Vermiform appendix (tissue), 1 donor: ENCODE results near the gene ITGB2.

DNA sequence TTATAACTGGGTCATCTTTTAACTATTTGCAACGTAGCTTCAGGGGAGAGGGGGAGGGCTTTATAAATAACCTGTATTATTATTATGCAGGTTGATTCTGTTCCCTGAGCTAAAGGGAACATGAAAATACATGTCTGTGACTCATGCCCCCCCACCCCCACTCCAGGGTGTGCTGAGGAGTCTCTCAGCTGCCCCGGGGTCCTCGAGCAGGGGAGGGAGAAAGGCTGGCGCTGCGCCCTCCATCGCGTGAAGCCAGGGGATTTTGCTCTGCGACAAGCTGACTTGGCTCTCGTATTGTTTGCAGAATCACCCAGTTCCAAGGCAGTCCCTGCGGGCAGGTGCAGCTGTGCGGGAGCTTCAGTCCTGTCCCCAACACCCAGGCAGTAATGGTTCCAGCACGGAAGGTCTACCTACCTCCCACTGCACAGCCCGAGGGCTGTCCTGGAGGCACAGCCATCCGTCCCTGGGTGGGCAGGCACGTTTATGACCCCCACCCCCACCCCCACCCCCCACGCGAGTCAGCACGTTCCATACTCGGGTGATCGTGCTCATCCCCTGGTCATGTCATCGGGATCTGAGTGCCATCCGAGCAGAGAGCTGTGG is 1.3 kb downstream of the TSPEAR start:
- PRO-cap, result no peak

GRCh38 chr21:44853513-44854145 is 19.9 kb downstream of the PTTG1IP start:
- PRO-cap, result no peak

- PRO-cap, result no peak
Observed at GRCh38 chr21:44854832-44855511, 18.5 kb downstream of the PTTG1IP start.

DNA sequence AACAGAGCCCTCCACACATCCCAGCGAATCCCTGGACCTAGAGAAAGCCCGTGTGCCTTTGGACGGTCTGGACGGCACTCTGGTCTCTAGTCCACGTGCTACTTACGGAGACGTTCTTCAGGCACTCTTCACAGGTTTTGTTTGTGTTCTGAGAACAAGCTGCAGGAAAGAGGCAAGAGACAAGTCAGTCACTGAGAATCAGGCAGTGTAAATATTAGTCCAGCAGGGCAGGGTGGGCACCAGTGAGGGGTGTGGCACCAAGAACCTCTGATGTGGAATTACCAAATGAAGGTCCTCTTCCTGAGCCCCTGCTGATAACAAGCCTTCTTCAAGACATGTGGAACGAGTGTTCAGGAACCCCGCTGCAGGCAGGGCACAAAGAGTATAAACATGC is 8.2 kb downstream of the PTTG1IP start:
- PRO-cap, result no peak

DNA sequence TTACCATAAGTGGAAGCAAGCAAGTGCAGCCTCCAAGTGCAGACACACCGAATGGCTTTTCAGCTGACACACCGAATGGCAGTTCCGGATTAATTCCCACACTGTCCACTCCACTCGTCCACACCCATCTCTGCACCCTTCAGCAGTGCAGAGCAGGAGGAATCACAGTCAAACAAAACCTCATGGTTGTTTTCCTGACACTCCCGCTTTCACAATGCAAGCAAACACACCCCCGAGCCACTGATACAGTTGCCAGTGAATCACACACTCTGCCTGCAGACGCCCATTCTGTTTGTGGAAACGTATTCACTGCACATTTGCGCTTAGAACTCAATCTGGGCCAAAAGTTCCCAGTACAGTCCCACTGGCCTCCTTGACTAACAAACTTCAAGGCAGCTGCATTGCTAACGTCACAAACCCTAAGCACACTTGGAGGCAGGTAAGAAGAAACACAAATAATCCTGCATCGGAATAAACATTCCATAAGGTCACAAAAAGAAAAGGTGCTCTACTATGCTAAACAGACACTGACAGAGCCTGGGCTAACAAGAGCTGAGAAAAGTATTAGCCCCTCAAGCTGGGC is 1.5 kb downstream of the PTTG1IP start:
- PRO-cap, result no peak

- PRO-cap, result no peak
Observed at GRCh38 chr21:44885707-44886823, 12.6 kb upstream of the PTTG1IP start.

DNA sequence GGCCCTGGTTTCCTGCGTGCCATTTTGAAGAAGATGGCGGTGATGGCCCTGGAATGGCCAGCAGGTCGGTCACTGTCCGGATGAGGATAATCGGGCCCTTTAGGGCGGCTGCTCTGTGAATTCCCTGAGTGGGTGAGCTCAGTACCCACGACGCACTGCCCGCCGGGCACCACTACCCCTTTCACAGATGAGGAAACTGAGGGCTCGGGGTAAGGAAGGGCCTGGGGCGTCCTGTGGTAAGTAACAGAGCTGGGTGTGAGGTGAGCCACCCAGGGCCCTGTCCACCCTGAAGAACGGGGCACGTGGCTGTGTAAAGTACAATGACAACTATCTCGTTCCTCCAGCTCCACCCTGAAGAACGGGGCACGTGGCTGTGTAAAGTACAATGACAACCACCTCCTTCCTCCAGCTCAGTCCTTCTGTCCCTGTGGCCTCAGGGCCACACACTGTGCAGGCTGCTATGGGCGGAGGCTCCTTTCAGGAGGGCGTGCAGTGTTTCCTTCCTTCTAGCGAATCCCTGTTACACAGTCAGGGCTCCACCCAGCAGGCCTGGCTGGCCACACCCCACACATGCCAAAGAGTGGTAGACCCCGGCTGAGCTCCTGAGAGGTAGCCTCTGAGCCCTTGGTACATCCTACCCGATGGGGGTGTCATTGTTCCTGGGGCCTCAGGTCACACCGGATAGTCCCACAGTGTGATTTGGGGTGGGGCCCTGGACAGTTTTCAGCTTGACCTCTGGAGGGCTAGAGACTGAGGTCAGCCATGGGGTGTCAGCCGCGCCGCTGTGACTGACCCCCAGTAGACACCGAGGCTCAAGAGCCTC is 23.1 kb downstream of the ITGB2 start:
- PRO-cap, result no peak

- PRO-cap, result no peak
Observed at GRCh38 chr21:44911074-44911828, 9.4 kb downstream of the ITGB2 start.

DNA sequence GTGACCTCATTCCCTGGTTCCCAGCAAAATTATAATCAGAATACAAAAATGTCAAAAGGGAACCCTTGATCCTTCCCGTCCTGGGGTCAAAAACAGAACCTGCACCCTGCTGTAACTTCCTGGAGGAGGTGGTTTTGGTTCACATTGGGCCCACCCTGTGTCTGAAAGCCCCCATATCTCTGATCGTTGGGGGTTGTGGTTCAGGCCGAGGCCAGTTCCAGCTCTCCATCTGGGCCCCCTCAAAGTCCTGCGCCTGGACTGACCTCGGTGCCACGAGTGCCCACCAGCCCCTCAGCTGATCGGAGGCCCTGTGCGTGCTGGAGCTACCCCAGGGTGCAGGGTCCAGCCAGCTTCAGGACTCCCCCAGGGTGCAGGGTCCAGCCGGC is 8.2 kb downstream of the ITGB2 start:
- PRO-cap, result no peak

GRCh38 chr21:44920809-44921415 is at the start of gene ITGB2:
Gene ITGB2 (minus strand): TSS chr21:44920899.
- PRO-cap, result bidirectional peak, plus-strand start at chr21:44921089, minus-strand start at chr21:44920899

GRCh38 chr21:44941510-44941981 is 1.7 kb downstream of the SLX9 start:
- PRO-cap, result no peak

DNA sequence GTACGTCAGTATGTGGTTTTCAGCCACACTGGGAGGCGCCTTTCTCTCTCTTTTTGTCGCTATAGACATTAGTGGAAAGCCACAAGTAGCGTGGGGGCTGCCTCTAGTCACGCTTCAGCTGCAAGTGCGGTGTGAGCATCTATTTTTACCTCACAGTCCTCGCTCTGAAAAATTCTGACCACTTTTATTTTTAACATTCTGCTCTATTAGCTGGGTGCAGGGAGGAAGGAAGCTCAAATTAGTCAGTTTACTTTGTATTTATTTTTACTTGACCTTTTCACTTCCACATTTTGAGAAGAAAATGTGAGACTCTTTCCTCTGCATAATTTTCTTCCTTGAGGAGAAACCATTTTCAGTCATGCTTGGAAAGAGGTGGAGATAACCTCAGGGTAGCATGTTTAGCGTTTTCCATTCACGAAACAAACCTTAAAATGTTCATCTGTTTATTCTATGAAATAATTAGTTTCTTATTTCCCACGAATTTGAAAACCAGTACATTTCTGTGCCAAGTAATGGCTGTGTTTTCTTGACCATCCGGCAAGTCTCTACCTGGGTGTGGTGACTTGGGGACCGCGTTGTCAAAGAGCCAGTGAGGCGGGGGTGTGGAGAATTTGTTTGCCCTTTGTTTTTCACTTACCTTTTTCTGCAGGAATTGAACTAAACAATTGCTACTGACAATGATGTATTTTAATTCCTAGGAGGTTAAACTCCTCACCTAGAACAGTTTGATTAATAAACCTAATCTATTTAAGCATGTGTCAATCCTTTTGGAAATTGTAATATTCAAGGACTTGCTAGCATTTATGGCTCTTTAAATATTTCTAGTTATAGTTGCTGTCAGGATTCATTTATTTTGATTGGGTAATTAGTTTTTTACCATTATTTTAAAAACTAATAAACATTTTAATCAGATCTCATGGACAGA is 35.7 kb downstream of the ADARB1 start:
- PRO-cap, result no peak

DNA sequence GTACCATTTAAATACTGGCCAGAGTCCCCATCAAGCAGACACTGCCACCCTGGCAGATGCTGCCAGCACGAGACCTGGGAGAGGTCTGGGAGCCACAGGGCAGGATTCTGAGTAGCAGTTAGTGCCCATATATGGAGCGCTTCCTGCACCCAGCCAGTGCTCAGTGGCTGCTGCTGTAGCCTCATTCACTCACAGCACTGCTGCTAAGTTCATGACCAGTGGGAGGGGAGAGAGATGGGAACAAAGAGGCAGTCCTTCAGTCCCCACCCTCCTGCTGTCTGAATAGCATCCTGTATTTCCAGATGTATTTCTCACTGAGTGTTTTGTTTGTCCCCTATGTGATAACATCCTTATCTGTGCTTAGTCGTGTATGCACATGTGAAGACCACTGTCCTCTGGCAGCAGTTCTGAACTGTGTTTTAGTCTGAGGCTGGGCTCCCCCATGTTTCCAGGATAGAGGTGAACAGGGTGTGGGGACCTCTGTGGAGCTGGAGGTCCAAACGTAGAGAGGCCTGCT is 80.4 kb downstream of the ADARB1 start:
- PRO-cap, result no peak

DNA sequence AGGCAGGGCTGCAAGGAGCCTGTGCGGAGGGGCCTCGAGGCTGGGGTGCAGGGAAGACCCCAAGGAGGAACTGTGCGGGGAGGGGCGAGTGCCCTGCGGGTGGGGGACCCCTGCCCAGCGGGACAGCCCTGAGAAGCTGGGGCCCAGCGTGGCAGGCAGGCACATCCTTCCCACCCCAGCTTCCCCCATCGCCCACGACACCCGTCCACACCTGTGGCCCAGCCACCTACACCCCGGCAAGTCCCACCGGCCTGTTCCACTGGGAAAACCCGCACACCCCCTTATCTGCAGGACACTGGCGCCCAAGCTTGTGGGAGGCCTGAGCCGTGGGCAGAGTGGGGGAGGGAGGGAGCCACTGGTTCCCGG is 37.5 kb upstream of the POFUT2 start:
- PRO-cap, result no peak

- PRO-cap, result no peak
Observed at GRCh38 chr21:45339729-45340456, 52.2 kb upstream of the POFUT2 start.

GRCh38 chr21:45351202-45351656 is 53.7 kb upstream of the COL18A1 start:
- PRO-cap, result no peak

GRCh38 chr21:45370735-45371054 is 34.3 kb upstream of the COL18A1 start:
- PRO-cap, result no peak

DNA sequence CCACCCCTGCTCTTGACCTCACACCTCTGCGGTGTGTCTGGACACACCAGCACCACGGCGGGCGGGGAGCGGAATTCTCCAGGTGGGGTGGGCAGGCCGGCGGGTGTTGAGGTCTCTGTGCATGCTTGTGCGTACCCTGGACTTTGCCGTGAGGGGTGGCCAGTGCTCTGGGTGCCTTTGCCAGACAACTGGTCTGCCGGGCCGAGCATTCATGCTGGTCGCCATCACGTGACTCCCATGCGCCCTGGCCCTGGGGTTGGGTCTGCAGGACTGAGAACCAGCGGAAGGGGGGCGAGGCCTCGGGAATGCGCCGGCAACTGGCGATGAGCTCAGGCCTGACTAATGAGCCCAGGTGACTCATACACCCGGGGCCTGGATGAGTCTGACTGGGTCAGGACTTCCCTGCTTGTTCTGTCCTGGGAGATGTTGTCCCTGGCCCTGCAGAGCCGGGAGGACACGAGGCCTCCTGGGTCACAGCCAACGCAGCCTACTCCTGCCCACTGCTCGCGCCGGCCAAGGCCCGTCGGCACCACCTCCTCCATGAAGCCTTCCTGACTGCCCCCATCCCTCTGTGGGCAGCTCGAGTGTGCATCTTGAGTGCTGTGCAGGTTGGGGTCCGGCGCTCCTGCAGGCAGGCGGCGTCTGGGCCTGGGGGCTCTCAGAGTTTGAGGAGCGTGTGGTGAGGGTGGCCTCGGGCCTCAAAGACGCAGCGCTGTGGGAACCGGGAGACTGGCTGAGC is 22.7 kb downstream of the COL18A1 start:
- PRO-cap, result no peak

DNA sequence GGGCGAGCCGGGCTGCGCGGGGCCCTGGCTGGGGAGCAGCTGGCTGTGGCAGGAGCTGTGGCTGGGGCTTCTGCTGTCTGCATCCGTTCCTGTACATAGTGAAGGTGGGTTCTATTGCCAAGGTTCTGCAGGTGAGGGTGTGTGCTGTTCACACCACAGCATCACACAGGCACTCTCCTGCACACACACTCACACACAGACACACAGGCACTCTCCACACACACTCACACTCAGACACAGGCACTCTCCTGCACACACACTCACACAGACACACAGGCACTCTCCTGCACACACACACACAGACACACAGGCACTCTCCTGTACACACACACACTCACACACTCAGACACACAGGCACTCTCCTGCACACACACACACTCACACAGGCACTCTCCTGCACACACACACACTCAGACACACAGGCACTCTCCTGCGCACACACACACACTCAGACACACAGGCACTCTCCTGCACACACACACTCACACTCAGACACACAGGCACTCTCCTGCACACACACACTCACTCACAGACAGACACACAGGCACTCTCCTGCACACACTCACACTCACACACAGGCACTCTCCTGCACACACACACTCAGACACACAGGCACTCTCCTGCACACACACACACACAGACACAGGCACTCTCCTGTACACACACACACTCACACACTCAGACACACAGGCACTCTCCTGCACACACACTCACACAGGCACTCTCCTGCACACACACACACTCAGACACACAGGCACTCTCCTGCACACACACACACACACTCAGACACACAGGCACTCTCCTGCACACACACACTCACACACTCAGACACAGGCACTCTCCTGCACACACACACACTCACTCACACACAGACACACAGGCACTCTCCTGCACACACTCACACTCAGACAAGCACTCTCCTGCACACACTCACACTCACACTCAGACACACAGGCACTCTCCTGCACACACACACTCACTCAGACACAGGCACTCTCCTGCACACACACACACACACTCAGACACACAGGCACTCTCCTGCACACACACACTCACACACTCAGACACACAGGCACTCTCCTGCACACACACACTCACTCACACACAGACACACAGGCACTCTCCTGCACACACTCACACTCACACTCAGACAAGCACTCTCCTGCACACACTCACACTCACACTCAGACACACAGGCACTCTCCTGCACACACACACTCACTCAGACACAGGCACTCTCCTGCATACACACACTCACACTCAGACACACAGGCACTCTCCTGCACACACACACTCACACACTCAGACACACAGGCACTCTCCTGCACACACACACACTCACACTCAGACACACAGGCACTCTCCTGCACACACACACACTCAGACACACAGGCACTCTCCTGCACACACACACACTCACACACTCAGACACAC is 32.5 kb downstream of the COL18A1 start:
- PRO-cap, result no peak

GRCh38 chr21:45448577-45449126 is 43.7 kb downstream of the COL18A1 start:
- PRO-cap, result no peak